Foreskin keratinocyte (primary cell): ENCODE data around the genes SPATA13 and CENPJ.

DNA sequence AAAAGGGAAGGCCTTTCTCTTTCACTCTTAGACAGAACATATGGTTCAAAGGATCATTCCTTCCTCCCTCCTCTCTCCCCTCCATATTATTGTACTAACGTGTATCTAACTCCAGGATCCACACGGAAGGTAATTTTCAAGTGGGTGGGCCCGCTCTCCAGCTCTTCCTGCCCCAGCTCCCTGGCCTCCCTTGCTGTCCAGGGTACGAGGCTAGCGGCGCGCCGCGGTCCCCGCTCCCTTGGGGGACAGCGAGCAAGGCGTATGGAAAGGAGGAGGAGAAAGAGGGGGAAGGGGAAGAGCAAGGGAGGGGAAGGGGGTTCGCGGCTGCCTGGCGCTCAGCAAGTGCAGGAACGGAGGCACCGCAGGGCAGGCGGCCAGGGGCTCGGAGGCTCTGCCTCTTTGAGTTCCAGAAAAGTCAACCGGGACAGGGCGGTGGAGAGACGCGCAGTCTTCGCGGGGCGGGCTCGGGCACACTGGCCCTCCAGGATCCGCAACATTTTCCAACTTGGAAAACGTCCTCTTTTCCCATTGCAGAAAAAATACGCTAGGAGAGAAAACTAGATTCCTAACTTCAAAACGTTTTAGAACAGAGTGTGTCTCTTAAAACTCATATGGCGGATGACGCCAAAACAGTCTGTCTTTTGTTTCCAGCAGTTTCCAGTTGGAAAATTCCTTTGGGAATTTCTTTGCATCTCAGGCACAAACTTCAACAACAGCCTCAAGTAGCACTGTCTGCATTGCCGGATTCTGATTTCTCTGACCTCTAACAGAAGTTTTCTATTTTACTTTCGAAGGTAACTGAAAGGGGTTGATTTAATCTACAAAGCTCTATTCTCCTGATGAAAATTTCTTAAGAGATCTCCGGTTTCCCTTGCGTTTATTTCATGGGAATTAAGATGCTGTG lies 23.1 kb upstream of the TNFRSF19 start:
- RAMPAGE, total RNA: no peak

DNA sequence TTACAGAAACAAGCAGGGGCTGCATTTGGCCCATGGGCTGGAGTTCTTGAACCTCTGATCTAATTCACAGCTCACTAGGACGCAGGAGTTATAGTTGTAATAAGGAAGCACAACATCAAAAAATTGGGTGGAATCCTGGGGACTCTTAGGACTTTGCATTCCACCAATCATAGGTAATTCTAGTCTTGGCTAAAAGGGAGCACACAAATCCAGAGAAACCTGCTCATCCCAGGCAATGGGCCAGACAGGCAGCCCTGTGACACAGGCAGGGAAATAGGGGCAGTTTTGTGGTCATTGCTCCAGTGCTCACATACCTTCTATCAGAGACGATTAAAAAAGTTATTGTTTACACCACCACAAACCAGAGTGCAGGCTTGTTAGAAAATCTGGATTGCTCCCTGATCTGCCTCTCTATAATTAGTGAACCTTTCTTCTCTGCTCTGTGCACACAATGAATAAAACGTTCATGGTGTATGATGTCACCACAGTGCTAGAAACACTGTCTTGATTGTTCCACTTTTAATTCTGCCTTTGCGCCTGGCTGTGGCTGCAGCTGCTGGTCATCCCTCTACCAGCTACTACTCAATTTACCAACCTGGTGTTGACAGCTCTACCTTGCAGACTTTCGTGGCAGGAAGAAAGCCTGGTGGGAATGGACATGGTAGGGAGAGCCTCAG lies 121.7 kb upstream of the SPATA13 start:
- RAMPAGE, total RNA: no peak

DNA sequence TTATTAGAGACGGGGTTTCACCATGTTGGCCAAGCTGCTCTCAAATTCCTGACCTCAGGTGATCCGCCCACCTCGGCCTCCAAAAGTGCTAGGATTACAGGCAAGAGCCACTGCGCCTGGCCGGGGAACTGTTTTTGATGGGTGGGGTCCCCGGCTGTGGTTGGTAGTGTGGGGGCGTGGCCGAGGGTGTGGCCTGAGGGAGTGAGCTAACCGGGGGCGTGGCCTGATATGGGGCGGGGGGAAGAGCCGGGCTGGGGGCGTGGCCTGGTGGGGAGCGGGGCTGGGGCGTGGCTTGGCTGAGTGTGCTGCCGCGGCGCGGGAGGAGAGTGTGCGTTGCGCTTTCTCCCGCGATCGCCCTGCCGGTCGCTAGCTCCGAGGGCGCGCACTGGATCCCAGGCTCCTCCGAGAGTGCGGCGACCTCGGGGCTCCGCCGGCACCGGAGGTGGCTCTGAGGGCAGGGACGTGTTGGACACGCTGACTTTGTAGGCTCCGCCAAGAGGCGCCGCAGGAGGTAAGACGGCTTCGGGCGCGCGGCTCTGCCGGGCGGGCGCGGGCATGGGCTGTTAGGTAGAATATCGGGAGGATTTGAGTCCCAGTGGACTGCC lies at the start of gene SPATA13:
Gene SPATA13 (plus strand): TSS at position 299 of the 605 bp plus-strand sequence.
- RAMPAGE, total RNA: no peak

GRCh38 chr13:24166835-24167529 lies 6.5 kb downstream of the SPATA13 start:
- RAMPAGE, total RNA: no peak

- RAMPAGE, total RNA: no peak
These were observed 25.2 kb downstream of the SPATA13 start for GRCh38 chr13:24185457-24186285.

DNA sequence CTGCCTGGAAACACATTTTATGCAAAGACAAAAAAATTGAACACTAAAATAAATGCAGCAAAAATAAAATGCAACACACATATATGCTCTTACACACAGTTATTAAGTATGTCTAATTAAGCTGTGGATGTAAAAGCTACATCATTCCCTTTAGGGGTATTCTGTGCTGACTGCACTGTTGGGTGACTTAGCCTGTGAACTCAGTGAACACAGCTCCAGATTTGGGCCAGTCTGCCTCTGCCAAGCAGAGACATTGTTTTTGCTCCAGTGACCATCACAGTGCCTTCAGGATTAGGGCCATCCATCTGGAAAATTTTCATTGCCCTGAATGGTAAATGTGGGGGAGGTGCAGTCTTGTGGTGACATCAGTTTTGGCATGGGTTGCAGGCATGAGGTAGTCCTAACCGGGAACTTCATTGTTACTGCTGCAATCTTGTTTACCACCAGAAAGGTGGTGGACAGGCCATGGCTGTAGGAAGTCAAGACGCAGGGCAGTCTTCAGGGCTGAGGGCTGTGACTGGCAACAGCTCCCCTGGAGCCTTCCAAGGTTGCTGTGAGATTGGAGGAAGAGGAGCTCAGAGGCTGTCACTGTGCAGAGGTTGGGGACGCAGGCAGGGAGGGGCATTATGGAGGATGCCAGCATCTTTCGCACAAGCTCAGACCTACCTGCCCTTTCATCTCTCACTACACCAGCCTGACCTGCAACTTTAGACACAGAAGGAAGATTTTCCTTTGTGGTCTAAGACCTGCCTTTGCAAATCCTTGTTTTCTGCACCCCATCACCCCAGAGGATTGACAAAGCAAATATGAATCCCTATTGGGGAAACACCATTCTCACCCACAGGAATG lies 55.2 kb downstream of the SPATA13 start:
- RAMPAGE, total RNA: no peak

DNA sequence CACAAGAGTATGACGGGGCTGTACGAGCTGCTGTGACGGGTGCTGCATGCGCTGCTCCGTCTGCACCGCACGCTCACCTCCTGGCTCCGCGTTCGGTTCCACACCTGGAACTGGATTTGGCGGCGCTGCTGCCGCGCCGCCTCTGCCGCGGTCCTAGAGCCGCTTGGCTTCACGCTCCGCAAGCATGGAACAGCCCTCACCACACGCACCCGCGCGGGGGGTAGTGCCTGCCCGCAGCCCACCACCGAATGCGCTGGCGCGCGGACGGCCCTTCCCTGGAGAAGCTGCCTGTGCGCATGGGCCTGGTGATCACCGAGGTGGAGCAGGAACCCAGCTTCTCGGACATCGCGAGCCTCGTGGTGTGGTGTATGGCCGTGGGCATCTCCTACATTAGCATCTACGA lies 18.8 kb downstream of the C1QTNF9 start:
- RAMPAGE, total RNA: no peak

DNA sequence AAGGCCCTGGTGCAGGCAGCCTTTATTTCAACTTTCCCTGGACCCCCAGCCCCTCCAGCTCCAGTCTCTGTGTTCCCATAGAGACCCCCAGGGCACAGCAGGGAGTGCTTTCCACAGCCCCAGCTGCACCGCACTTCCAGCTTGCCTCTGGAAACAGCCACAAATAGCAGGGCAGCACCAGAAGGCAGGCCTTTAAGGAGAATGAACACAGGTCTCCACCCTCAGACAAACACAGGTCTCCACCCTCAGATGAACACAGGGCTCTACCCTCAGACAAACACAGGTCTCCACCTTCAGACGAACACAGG lies 51.6 kb downstream of the C1QTNF9 start:
- RAMPAGE, total RNA: no peak

- RAMPAGE, total RNA: no peak
These were observed 6.4 kb downstream of the PARP4 start for GRCh38 chr13:24506156-24506670.

- RAMPAGE, total RNA: no peak
These were observed 5.4 kb downstream of the ATP12A start for GRCh38 chr13:24685678-24685877.

- RAMPAGE, total RNA: no peak
These were observed 299 bp downstream of the RNF17 start for GRCh38 chr13:24764318-24764618.

DNA sequence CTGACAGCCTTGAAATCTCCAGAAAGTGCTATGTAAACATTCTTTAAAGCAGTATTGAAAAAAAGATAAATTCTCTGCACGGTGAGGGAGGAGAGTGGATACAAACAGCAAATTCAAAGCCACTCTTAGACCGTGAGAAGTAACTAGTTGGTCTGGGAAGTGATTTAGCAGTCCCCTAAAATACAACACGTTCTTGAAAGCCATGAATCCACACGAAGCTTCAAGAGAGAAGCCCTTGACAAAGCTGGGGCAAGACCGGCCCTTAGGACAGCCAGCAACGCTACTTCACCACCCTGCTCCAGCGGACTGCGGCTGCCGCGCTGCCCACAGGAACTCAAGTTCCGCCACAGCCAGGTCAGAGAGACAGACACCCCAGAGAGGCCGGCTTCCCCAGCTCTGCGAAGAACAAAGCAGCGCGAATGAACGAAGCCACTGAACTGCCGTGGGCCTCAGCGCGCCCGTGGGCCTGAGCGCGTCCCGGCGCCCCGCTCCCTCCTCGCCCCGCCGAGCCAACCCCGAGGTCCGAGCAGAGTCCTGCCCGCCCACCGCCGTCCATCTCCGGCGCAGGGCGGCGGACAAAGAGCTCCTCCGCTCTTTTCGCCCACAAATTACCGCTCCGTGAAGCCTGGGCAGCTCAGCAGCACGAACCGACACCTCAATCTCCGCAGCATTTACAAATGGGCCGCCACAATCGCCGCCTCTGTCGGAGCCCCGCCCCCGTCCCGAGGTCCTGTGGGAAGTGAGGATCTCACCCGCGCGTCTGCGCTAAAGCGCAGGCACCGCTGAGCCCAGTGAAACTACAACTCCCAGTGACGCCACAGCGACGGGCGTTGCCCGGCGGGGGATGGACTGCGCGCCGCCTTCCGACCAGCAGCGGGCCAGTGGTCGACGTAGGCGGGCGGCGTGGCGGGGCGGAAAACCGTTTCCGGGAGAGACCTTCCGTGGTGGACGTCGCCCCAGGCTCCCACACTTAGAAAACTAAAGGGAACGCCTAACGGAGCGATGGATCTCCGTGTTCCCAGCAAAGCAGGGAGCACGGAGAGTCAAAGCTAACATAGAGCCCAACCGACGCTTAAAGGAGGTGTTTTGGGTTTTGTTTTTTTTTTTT lies at the start of gene CENPJ:
Gene CENPJ (minus strand): TSS at position 713 of the 1,108 bp plus-strand sequence.
- RAMPAGE, total RNA: start-site peak on the minus strand centred at position 694 of the sequence, 61 bp wide, 77 and 89 reads in 2 replicates

- RAMPAGE, total RNA: no peak
These were observed 25.0 kb downstream of the MTMR6 start for GRCh38 chr13:25262258-25262715.

DNA sequence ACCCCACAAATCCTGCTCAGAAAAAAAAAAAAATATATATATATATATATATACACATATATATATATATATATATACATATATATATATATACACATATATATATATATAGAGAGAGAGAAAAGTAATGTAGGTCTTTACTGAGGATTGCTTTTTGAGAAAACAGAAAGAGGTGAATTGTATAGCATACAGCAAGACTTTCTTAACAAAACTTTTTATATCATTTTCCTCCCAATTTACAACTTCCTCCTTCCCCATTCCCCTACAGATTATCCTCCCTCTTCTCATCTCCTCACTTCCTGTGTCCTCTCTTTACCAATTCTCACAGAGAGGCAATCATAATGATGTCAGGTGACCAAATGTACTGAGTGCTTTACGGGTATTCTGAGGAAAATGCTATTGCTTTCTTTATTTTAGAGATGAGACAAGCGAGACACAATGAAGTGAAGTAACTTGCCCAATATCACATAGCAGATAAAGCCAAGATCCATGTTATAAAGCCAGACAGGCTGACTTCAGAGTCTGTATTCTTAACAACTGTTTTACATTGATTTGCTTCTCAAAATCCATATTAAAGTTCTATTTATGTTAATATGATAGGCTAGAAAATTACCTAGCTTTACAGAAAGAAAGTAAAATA lies 1.7 kb upstream of the MTMR6 start:
- RAMPAGE, total RNA: no peak

DNA sequence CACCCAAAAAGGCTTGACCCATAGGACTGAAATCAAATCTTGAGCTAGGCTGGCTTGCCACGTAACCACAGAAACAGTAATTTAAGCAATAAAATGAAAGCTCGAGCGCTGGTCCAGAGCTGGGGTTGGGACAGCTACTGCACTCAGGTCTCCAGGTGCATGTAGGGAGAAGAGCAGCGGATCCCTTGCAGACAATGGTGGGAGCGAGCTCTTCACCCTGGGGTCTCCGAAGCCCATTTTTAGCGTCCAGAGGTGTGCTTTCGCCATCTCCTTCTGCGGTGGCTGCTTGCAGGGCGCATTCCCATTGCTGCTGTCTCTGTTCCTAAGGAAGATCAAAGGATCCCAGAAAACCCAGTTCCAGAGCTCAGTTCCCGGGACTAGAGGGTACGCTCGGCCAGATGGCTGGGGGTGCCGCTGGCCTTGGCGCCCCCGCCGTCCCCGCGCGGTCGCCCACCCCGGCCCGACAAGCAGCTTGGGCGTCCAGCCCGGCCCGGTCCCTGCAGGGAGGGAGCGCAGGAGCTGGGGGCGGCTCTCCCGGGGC lies 96.5 kb downstream of the ATP8A2 start:
- RAMPAGE, total RNA: no peak

DNA sequence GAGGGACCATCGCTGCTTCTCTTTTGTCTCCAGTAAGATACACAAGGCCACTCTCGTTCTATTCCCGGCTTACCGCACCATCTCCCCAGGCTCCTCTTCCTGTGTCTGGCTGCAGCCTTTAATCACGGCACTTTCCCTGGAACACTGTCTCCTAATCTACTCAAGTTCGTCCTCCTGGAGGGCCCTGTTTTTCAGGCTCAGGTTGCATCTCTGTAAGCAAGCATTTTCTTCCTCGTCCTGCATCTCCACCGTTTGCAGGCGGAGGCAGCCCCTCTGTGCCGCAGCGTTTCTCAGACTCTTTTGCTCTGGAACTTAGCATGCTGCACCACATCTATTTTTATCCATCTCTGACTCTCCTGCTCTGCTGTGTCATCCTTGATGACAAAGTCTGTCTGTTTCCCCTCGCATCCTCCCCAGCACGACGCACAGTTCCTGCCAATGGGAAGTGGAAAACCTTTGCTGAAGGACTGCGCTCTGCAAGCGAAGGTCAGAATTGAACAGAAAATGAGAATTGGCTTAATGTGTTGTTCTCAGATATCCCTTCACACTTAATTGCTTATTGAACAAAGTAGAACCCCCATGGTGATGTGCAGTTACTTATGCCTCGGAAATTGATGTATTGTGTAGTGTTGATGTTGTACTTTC lies 117.5 kb downstream of the ATP8A2 start:
- RAMPAGE, total RNA: no peak

DNA sequence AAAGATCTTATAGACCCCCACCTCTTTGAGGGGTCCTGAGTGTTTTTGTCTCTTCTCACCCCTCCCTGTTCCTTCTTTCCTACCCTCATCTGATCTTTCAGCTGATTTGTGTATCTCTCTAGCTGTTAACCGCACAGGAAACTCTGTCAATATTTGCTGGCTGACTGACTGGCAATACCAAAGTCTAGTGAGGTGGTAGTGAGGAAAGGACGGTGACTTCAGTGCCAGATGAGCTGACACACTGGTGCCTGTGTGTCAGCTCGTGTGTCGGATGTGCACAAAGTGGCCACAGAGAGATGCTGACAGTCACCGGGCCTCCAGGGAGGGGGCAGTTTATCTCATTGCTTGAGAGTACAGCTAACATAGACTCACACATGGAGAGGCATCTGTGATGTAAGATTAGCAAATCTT lies 80.4 kb downstream of the SHISA2 start:
- RAMPAGE, total RNA: no peak

GRCh38 chr13:26022290-26023228 lies 29.3 kb downstream of the SHISA2 start:
- RAMPAGE, total RNA: no peak

DNA sequence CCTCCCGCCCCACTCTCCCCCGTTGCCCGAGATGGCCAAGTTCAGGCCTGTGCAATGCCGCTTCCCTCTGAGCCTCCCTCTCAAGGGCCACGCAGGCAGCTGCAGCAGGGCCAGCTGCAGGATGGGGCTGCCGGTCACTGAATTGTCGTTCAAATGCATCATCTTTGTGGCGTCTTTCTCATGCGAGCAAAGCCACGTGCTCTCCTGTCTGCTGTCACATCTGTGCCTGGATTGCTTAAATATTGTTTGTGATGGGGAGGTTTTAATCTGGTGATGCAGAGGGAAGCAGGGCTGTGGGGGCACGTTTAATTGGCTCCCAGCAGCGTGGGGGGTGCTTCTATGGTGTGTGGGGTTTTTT lies 26.6 kb downstream of the SHISA2 start:
- RAMPAGE, total RNA: no peak

GRCh38 chr13:26214347-26214654 lies 7.8 kb downstream of the RNF6 start:
- RAMPAGE, total RNA: no peak